ENCODE measurements around a stretch of chr12.

DNA sequence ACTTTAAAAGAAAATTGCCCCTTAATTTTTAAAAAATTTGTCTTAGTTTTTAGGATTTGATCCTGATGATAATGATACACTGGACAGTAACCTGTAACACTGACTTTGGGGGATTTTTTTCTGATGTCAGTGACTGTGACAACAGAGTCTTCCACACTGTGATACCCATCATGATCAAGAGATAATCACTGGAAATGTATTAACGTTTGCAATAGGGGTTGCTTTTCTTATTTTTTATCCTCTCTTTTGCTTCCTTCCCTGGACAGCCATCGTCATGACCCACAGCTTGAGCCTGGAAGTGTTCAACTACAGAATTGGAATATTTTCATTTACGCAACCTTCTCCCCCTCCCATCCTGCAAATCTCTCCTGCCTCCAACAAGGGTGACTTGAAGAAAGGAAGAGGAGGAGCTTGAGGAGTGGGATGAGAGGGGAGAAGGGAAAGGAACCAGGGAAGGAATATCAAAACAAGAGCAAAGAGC, 1.5 kb upstream of the MANSC4 start:
- RRBS = no CpG with 5 or more reads among the region's 3 CpGs

DNA sequence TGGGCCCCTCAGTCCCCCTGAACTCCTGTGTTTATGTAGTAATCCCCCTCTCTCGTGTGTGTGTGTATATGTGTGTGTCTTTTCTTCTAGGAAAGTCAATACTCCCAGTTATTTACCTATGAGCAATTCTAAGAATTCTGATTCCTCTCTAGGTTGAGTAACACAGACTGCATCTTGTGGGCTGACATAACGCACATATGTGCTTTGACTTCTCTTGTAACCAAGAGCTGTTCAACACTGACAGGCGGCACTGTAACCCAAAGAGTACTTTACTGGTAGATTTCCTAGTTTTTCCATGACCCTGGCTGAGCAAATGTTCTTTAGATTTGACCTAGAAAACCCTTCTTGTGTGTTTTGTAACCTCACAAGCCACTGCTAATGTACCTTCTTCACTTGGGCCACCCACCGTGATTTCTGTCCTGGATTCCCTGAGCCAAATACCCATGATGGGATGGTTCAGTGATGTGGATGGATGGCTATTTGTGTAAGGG, 15.0 kb upstream of the MANSC4 start:
- RRBS = no CpG with 5 or more reads among the region's 4 CpGs

DNA sequence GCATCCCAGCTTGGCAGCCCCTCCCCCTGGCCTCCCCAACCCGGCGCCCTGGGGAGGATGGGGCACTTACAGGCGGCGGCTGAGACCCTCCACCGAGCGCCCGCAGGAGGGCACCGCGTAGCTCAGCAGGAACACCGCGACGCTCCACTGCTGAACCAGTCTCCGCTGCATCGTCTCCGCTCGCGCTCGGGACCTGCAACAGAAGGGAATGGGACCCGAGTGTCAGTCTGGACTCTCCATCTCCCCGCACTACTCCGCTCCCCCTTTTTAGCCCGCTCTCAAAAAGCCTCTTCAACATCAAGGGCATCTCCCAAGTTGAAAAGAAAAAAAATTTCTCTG, 3.2 kb downstream of the PTHLH start:
- RRBS = 17% methylated on average over 1 of the region's 22 CpGs

GRCh38 chr12:28242822-28243598, 52.8 kb downstream of the CCDC91 start:
- RRBS = no CpG with 5 or more reads among the region's 9 CpGs

DNA sequence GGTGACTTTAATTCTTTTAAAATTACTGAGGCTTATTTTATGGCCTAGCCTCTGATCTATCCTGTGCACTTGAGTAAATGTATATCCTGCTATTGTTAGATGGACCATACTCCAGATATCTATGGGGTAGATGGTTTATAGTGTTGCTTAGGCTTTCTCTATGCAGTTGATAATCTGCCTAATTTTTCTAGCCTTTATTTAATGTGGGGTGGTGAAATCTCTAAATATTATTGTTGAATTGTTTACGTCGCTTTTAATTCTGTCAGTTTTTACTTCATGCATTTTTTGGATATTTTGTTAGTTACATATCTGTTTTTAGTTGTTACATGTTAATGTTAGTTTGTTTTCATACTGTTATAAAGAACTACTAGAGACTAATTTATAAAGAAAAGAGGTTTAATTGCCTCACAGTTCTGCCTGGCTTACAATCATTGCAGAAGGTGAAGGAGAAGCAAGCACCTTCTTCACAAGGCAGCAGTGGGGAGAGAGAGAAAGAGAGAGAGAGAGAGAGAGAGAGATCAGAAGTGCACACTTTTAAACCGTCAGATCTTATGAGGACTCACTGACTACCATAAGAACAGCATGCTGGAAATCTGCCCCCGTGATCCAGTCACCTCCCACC, 178.2 kb downstream of the CCDC91 start:
- RRBS = no CpG with 5 or more reads among the region's 4 CpGs

DNA sequence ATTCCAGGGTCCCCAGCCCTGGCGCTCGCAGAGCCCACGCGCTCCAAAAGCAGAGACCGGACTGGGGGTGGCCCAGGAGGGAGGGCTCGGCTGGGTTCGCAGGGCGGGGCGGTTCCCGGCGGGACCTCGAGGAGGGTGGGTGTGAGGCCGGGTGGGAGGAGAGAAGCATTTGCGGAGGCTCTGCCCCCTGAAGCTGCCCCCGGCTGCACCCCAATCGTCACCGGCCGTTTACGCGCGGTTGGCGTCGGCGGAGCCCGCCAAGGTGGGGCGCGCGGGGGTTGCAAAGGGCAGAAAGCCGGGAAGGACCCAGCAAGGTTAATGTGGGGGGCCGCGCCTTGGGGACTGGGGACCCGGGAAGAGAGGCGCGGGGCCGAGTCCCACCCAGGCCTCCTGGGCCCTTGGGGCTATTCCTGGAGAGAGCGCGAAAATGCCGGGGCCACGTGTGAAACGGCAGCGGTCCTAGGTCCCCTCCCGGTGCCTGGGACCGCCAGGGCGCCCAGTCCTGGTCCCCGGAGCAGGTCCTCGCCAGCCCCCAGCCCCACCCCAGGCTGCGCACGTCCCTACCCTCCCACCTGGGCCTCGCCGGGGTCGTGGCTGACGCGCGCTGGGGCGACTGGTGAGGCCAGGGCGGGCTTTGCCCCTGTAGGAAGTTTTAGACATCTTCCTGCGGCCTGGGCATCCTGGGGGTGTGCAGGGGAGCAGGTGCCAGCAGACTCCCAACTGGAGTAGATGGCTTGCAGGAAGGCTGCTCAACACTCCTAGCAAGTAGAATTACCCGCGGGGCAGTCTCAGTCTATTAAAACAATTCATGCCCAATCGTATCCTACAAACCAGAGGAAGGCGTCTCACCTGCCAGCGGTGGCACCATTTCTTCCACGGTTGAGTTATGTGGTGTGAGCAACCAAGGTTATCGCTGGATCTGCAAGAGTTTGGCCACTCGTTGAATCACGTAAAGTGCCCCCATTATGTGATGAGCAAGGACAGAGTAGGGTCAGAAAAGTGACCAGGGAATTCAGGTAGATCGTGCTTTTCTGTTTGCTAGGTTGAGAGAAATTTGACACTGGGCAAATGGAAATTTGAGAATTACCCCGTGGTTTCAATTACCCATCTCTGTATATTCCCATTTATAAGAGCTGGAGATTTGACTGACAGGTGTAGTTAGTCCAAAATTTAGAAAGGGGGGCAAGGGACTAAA, 729 bp downstream of the FAR2 start:
- RRBS = 7% methylated on average over 43 of the region's 68 CpGs

DNA sequence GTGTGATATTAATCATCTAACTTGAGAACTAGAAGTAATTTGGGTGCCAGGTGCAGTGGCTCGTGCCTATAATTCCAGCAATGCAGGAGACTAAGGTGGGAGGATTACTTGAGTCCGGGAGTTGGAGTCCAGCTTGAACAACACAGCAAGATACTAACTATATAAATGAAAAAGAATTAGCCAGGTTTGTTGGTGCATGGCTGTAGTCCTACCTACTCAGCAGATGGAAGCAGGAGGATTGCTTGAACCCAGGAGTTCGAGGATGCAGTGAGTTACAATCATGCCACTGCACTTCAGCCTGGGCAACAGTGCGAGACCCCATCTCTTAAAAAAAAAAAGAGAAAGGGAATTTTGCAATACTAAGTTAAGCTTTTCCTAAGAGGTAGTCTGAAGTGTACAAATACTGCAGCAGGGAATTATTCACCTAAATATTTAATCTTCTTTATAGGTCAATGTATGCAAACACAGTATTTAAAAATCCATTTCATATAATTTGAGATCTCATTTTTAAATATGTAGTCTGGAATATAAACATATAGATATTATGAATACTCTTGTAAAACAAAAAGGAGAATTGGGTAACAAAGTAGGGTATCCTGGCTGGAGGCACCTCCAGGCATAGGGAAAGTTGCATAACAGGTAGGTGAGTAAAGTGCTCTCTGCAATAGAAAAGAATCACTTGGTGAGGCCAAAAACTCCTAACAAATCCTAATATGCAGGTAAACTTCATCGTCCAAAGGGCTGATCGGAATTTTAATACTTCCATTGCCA, 42.5 kb downstream of the ERGIC2 start:
- RRBS = no CpG with 5 or more reads among the region's 6 CpGs

DNA sequence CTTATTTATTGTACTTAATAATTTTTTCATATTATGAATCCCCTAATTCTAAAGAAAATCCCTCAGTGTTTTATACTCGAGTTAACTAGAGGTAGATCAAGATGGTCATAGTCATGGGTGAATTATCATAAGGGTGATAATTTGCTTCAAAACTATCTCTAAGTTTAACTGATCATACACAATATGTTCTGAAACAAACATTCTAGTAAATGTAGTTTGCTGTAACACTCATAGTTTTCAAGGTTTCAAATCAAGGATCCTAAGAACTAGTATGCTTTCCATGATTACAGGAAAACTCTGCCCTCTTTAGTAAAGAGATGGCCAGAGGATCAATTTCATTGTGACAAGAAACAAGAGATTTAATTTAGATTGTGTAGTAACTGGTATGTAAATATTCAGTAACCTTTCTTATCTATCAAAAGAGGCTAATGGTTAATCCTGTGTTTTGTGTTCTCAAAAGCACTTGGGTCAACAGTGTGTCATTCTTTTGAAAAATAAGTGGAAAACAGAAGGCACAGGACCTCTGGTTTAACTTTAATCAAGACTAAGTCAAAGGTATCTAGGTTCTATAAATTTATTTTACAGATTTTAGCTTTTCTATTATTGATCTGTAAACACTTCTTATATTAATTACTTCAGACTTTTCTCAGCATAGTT, 56.5 kb upstream of the ERGIC2 start:
- RRBS = no CpG with 5 or more reads among the region's 1 CpG

DNA sequence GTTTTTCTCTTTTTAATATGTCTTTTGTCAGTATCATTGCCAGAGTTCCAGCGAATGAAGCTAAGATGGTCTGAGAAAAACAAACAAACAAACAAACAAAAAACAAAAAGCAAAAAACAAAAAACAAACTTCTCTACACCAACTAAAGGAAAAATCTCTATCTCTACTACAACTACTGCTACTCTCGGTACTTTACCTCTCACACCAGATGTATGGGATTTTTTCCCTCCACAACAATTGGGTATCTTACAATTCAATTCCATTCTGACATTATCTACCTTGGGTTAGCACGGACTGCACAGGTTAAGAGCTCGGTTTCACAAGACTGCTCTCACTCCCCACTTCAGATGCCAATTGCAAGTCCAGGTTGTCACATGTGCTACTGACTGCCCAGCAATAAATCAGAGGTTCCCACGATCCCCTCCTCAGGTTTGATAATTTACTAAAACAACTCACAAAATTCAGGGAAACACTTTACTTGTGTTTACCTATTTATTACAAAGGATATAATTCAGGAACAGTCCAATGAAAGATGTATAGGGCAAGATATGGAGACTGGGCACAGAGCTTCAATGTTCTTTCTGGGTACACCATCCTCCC, 58.0 kb downstream of the OVCH1 start:
- RRBS = no CpG with 5 or more reads among the region's 5 CpGs

DNA sequence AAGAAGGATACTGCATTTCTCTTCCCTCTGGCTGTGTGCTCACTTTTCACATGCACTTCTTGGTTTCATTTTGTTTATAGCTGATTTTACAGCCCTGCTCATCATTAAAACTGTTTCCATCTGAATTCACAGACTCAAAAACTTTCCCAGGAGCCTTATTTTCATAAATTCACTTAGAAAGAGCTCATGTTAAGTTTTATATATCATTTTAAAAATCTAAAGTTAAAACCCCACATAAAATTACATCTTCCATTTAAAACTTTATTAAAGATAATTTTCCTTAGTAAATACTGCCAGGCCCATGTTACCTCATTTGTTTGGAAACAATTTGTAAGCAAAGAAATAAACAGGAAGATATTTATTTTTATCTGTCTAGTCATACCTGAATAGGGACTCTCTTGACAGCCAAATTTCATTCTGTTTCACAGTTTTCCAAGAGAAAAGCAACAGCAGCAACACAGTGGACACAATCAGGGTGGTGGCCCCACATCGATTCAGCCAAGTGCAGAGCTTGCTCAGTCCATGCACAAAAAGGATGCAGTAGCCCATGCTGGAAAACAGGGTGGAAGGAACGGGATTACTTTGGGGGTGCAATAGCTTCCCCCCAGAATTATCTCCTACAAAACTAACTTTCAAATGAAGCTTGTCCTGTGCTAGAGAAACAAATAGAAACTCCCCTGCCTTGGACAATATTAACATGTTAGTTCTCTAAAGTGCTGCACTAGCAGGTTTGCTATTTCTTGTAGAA, 85.7 kb upstream of the OVCH1 start:
- RRBS = no CpG with 5 or more reads among the region's 2 CpGs

- RRBS = no CpG with 5 or more reads among the region's 8 CpGs
These were observed 106.6 kb upstream of the OVCH1 start for GRCh38 chr12:29603994-29604612.

DNA sequence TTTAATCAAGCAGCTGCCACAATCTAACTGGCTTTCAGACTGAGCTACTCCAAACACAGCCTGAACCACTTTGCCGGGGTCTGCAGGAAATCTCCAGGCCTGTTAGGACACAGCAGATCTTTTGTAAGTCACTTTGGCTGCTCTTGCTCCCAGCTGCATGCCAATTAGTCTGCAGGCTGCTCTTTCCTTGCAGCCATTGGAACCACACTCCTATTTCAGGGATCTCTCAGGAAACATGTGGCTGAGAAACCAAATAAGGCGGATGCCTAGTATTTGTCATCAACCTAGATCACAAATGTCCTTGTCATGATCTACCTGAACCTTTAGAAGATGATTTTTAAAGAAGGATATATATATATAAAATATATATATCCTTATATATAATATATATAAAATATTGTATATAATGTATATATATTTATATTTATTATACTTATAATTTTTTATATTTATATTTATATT, 73.5 kb downstream of the TMTC1 start:
- RRBS = no CpG with 5 or more reads among the region's 2 CpGs

DNA sequence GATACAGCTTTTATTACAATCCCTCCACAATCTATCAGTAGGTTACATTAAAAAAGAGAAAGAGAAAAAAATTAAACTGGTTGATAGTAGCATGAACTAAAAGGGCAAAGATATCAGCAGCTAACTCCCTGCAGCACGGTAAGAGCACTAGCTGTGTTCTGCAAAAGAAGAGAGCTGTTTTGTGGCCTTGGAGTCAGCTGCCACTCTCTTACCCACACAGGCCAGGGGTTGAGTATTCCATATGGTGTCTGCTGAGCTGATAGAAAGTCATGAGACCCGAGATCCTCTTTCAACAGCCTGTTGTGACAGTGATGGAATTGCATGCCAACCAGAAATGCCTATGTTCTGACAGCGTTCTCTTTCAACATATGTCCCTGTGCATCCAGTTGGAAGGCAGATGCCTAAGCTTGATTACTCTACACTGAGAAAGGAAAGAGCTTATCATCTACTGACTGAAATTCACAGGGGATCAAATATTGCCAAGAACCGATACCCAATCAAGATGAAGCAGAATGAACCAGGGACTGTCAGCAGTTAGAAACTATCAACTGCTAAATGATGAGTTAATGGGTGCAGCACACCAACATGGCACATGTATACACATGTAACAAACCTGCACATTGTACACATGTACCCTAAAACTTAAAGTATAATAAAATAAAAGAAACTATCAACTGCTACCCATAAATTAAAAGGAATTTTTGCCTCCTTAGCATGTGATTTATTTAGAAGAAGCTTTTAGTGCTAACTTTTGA, 39.8 kb downstream of the TMTC1 start:
- RRBS = no CpG with 5 or more reads among the region's 4 CpGs

DNA sequence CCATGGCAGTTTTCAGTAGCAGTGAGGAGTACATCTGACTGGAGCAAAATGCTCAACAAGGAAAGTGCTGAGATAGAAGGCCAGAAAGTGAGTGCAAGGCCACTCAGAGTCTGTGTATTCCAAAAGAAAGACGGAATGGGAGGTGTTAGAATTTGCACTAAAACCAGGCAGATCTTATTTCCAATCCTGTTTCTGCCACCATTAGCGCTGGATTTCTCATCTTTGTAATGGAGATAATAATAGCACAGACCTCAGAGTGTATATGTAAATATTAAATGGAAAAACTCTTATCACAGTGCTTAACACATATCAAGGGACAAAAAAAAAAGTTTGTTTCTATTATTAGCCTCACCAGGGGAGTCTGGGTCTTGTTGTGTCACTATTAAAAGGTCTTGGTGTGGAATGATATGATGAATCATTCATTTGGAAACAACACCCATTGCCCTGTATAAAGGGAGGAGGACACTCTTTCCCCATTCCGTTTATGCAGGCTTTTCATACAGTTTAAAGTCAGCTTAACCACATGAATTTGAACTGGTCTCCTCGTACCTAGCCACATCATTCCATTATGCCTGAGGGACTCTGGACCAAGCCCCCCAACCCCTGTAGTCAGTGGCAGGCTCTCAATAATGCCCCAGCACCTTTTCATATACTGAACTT, 349.6 kb downstream of the IPO8 start:
- RRBS = no CpG with 5 or more reads among the region's 4 CpGs

GRCh38 chr12:30651775-30652410, 43.8 kb downstream of the IPO8 start:
- RRBS = no CpG with 5 or more reads among the region's 2 CpGs

- RRBS = no CpG with 5 or more reads among the region's 5 CpGs
These were observed 25.9 kb downstream of the CAPRIN2 start for GRCh38 chr12:30728850-30729336.

- RRBS = no CpG with 5 or more reads among the region's 4 CpGs
These were observed 19.3 kb downstream of the TSPAN11 start for GRCh38 chr12:30945863-30946250.

GRCh38 chr12:31860284-31860820, 68.3 kb upstream of the H3-5 start:
- RRBS = no CpG with 5 or more reads among the region's 4 CpGs

DNA sequence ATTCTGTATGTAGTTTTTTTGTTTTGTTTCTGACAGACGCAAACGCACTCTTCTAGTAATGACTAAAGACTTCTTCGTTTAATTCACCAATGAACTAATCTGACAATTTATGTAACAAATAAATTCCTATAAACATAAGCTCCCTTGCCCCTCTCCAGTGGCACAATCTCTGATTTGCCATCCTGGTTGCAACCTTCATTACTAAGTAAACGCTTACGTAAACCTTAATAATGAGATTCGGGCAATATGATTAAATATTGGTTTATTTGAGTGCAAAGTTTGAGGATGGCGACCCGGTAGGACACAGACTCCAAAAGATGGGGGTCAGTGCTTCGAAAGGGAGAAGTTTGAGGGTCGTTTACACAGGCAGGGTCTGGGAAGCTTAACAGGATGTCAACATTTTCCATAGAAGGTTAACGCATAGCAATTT, 952 bp upstream of the RESF1 start:
- RRBS = no CpG with 5 or more reads among the region's 11 CpGs